ENCODE results near the genes C12orf57 and PTPN6.

DNA sequence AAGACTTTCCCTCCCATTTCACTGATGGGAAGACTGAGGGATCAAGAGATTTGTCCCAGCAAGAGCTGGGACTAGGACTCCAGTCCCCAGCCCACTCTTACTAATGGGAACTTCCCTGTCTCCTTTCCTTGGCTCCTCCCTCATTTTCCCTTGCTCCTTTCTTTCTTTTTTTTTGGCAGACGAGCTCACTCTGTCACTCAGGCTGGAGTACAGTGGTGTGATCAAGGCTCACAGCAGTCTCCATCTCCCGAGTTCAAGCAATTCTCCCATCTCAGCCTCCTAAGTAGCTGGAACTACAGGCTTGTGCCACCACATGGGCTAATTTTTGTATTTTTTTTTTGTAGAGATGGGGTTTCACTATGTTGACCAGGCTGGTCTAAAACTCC is 12.8 kb downstream of the SCNN1A start:
- PRO-cap: no peak
CAGE:
- cytosol, long polyA plus RNA: no peak
- long polyA plus RNA: no peak
- nucleus, long polyA plus RNA: no peak

DNA sequence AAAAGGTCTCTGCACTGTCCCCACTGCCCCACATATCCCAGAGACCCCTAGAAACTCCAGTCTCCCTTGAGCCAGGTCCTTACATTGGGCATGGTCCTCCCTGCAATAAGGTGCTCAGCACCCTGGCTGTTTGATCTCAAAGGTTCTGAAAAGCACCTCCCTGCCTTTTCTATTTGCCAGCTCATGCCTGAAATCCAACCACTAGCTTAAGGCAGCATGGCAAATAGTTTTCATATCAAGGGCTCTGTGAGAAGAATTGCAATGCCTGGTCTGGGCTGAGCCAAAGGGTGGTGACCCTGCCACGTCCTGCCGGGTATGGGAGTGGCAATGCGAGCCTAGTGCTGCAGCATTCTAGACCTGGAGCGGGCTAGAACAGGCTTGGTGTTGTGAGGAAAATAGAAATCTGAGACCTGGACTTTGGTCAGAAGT is 2.2 kb upstream of the SCNN1A start:
- PRO-cap: no peak
CAGE:
- cytosol, long polyA plus RNA: no peak
- long polyA plus RNA: no peak
- nucleus, long polyA plus RNA: no peak

GRCh38 chr12:6426790-6427826 is 17.6 kb upstream of the CD27 start:
- PRO-cap: no peak
CAGE:
- cytosol, long polyA plus RNA: no peak
- long polyA plus RNA: no peak
- nucleus, long polyA plus RNA: no peak

- PRO-cap: no peak
CAGE:
- cytosol, long polyA plus RNA: no peak
- long polyA plus RNA: no peak
- nucleus, long polyA plus RNA: no peak
Measured at GRCh38 chr12:6450058-6450819, 1.6 kb upstream of the TAPBPL start.

GRCh38 chr12:6507301-6508362 is 13.7 kb downstream of the NCAPD2 start:
- PRO-cap: no peak
CAGE:
- cytosol, long polyA plus RNA: no peak
- long polyA plus RNA: no peak
- nucleus, long polyA plus RNA: no peak

DNA sequence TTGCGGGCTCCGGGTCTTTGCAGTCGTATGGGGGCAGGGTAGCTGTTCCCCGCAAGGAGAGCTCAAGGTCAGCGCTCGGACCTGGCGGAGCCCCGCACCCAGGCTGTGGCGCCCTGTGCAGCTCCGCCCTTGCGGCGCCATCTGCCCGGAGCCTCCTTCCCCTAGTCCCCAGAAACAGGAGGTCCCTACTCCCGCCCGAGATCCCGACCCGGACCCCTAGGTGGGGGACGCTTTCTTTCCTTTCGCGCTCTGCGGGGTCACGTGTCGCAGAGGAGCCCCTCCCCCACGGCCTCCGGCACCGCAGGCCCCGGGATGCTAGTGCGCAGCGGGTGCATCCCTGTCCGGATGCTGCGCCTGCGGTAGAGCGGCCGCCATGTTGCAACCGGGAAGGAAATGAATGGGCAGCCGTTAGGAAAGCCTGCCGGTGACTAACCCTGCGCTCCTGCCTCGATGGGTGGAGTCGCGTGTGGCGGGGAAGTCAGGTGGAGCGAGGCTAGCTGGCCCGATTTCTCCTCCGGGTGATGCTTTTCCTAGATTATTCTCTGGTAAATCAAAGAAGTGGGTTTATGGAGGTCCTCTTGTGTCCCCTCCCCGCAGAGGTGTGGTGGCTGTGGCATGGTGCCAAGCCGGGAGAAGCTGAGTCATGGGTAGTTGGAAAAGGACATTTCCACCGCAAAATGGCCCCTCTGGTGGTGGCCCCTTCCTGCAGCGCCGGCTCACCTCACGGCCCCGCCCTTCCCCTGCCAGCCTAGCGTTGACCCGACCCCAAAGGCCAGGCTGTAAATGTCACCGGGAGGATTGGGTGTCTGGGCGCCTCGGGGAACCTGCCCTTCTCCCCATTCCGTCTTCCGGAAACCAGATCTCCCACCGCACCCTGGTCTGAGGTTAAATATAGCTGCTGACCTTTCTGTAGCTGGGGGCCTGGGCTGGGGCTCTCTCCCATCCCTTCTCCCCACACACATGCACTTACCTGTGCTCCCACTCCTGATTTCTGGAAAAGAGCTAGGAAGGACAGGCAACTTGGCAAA is 922 bp downstream of the GAPDH start:
- PRO-cap: no peak
CAGE:
- cytosol, long polyA plus RNA: no peak
- long polyA plus RNA: no peak
- nucleus, long polyA plus RNA: no peak

DNA sequence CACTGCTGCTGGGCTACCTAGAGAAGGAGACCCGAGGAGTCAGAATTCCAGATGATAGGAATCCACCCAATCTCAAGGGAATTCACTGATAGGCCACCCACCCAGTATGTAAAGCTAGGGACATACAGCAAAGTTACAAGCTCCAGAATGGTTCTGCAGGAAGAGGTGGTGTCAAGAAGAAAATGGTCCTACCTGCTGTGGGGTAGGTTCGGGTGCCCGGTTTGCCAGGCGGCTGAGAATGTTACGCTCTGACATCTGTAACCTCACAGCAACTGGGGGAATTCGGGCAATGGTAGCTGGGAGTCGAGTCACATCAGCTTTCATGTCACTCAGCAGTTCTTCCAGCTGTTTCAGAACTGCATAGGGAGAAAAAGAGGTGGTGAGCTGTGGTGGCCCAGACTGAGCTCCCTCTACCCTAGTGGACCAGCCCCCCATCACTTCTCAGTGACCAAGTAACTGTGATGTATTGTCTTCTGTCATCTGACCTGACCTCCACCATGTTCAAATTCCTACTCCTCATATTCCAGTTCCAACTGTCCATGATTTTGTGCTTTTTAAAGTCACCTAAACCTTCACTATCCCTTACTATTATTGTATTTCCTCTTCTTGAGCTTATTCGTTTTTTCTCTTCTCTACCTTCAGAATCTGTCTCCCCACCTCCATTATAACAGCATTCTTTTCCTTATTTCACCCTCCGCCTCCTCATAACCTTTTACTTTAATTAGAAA is 2.8 kb upstream of the NOP2 start:
- PRO-cap: no peak
CAGE:
- cytosol, long polyA plus RNA: no peak
- long polyA plus RNA: no peak
- nucleus, long polyA plus RNA: no peak

DNA sequence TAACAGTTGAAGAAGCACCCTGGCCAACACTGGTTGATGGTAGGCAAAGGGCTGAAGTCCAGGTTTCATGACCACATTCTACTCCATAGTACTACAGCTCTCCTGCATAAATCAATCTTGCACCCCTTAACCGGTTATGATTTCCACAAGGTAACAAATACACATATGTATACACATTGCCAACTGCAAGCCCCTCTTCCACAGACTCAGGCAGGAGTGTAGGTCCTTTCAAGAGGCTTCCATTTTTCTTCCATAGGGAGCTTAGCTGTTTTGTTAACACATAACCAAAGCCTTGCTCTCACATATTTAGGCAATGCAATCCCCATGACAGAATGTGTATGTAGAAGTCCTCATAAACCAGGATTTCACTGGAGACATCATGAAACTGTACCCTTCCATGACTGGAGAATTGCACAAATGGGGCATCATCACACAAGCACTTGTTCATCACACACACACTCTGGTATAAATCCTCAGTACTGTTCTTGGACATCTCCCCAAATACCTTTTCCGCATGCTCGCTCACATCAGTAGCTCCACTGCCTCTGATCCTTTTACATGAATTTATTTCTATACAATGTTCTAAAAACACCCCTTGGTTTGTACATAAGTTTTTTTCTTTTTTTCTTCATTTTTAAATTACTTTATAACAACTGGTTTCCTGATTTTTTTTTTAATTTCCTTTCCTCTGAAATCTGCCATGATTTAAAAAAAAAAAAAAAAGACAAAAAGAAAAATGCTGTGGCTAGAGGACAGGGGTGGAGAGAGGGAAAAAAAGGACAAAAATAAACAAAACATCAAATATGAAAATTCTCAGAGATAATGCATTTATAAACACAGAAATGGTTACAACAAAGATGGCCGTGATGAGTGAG is 3.2 kb upstream of the ING4 start:
- PRO-cap: no peak
CAGE:
- cytosol, long polyA plus RNA: no peak
- long polyA plus RNA: no peak
- nucleus, long polyA plus RNA: no peak

GRCh38 chr12:6735591-6736206 is 11.9 kb downstream of the COPS7A start:
- PRO-cap: bidirectional peak, plus-strand start at chr12:6735915, minus-strand start at chr12:6735820
CAGE:
- cytosol, long polyA plus RNA: no peak
- long polyA plus RNA: no peak
- nucleus, long polyA plus RNA: no peak

DNA sequence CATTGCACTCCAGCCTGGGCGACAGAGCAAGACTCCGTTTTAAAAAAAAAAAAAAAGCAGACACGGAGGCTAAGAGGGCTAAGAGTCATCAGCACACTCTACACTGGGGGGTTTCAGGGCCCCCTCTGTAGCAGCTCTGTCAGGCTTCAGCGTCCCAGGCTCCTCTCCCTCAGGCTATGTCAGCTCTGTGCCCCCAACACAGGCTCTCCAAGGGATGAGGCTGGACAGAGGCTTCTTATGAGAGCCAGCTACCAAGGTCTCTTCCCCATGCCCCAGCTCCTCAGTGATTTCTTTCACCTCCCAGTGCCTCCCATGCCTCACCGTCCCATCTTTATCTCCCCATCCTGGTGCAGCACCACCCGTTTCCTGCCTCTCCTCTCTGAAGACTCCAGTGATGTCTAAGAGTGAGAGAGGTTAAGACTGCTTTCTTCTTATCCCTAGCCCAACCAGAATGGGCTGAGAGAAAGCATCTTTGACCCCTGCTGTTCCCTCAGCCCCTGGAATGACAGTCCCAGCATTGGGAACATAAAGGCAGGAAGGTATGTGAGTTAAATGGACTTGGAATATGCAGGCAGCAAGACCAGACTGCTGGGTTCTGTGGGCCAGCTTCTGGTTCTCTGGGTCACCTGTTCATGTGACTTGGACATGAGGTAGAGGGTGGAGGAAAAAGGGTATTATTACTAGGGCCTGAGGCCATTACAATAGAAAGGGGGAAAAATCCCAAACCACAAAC is 8.1 kb downstream of the MLF2 start:
- PRO-cap: no peak
CAGE:
- cytosol, long polyA plus RNA: no peak
- long polyA plus RNA: no peak
- nucleus, long polyA plus RNA: no peak

GRCh38 chr12:6767564-6768472 is 1.7 kb downstream of the PTMS start:
- PRO-cap: no peak
CAGE:
- cytosol, long polyA plus RNA: no peak
- long polyA plus RNA: no peak
- nucleus, long polyA plus RNA: no peak

- PRO-cap: no peak
CAGE:
- cytosol, long polyA plus RNA: no peak
- long polyA plus RNA: no peak
- nucleus, long polyA plus RNA: no peak
Measured at GRCh38 chr12:6818835-6819575, 2.6 kb upstream of the GPR162 start.

GRCh38 chr12:6850535-6851190 is 423 bp downstream of the CDCA3 start:
- PRO-cap: no peak
CAGE:
- cytosol, long polyA plus RNA: no peak
- long polyA plus RNA: no peak
- nucleus, long polyA plus RNA: no peak

- PRO-cap: no peak
CAGE:
- cytosol, long polyA plus RNA: no peak
- long polyA plus RNA: no peak
- nucleus, long polyA plus RNA: no peak
Measured at GRCh38 chr12:6925321-6925822, 2.4 kb upstream of the ATN1 start.

DNA sequence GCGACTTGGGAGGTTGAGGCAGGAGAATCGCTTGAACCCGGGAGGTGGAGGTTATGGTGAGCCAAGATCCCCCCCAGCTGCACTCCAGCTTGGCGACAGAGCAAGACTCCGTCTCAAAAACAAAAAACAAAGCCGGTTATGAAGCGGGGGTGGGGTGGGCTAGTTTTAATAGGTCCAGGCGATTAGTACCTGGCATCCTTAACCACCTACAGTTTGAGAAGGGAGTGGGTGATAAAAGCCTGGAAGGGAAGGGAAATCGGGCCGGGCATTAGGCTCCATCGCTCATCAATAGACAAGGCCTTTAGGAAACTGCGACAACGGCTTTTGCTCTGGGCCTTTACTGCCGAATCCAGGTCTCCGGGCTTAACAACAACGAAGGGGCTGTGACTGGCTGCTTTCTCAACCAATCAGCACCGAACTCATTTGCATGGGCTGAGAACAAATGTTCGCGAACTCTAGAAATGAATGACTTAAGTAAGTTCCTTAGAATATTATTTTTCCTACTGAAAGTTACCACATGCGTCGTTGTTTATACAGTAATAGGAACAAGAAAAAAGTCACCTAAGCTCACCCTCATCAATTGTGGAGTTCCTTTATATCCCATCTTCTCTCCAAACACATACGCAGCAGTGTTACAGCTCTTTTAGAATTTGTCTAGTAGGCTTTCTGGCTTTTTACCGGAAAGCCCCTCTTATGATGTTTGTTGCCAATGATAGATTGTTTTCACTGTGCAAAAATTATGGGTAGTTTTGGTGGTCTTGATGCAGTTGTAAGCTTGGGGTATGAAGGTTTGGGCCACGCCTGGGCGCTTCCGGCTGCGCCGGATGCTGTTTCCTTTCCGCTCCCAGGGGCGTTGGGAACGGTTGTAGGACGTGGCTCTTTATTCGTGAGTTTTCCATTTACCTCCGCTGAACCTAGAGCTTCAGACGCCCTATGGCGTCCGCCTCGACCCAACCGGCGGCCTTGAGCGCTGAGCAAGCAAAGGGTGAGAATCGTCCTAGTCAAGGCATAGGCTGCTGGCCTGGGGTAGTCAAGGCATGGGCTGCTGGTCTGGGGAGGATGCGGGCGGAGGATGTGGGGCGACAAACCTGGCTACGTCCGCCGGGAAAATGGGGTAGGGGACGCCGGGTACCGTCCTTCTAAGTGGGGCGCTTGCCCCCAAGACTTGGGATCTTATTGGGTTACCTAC is at the start of gene C12orf57:
C12orf57 (plus strand) TSS at position 834 of the 1,189 bp plus-strand sequence.
- PRO-cap: bidirectional peak, plus-strand start at position 629 of the sequence, minus-strand start at position 339 of the sequence
CAGE:
- cytosol, long polyA plus RNA: start-site peak on the plus strand centred at position 786 of the sequence, 325 bp wide, 12,034 and 11,444 reads in 2 replicates
- long polyA plus RNA: start-site peak on the plus strand centred at position 841 of the sequence, 154 bp wide, 12,585 and 8,860 reads in 2 replicates
- nucleus, long polyA plus RNA: start-site peak on the plus strand centred at position 1,001 of the sequence, 753 bp wide, 7,684 and 4,148 reads in 2 replicates

DNA sequence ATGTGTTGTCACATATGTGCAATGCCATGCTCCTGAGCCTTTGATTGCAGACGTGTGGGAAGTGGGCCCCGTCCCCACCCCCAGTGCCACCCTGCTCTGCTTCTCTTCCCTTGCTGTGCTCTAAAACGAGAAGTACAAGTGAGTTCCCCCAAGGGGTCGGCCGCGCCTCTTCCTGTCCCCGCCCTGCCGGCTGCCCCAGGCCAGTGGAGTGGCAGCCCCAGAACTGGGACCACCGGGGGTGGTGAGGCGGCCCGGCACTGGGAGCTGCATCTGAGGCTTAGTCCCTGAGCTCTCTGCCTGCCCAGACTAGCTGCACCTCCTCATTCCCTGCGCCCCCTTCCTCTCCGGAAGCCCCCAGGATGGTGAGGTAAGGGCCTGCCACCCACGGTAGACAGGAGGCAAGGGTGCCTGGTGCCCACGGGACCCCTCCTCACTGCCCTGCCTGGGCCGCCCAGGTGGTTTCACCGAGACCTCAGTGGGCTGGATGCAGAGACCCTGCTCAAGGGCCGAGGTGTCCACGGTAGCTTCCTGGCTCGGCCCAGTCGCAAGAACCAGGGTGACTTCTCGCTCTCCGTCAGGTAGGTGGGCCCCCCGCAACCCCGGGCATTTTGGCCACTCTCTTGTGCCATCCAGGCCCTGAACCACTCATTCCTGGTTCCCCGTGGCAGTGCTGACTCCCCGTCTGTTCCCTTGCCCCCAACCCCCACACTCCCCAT is at the start of gene PTPN6:
PTPN6 (plus strand) TSS at position 203 of the 716 bp plus-strand sequence.
- PRO-cap: no peak
CAGE:
- cytosol, long polyA plus RNA: no peak
- long polyA plus RNA: no peak
- nucleus, long polyA plus RNA: no peak

DNA sequence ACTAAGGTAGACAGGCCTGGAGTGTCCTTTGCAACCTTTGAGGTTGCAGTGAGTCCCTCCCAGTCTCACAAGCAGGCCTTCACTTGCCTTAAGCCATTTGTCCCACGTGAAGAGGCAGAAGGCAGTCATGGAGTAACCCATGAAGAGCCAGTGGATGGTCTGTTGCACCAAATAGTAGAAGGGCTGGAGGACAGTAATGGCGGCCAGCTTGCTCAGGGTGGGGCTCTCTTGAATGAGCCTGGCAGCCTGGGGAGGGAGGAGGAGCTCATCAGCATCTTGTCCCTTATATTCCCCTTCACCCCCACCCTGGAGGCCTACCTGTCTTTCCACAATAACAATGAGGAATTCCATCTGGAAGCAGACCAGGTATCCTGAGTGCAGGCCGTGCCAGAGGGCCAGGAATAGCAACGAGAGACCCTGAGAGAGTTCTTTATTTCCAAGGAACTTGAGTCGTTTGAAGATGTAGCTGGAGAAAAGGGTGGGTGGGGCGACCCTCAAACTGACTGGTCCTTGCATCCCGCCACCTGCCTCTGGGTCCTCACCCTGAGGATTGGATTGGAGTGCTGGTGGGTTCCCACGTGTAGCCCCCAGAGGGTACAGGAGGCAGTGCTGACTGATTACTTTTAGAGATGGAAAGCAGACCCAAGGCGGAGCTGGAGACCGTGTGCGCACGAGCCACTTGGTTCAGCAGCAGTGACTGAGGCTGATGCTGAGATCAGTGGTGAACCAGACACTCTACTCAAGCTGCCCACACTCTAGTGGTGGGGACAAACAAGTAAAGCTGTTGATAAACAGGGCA is 6.8 kb downstream of the EMG1 start:
- PRO-cap: no peak
CAGE:
- cytosol, long polyA plus RNA: no peak
- long polyA plus RNA: no peak
- nucleus, long polyA plus RNA: no peak

DNA sequence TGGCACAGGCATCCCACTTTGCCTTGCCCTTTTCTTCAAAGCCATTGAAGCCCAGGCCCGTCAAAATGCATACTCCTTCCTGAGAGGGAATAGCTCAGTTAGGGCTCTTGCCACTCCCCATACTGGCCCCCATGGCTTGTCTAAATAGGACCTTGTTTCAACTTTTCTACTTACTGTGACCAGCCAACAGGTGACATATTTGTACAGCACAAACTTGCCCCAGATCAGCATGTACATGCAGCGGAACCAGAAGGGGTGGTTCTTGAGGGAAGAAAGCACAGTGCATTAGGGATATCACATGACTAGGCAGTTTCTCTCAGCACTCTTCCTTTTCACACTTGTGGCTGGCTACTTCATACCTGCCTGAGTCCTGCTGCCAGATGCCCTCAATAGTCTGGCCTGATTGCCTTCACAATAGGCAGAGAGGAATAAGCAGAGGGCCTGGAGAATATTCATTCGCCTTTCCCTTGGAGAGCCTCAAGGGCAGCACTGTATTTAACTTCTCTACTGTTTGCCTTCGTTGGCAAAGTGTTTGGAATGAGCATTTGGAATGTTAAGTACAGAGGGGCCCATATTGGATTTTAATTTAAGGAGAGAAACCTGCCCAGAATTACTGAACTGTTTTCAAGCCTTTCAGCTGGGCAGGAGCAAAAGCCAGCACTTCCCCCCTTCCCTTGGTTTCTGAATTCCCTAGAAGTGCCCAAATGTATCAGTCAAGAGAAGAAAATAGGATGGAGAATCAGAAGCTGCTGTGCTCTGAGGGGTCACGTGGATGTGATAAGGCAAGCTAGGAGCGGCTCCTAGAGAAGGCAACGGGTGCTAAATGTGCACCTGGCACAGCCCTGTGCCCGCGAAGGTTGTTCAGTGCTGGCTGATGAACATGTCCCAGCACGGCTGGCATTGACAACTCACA is 8.0 kb downstream of the EMG1 start:
- PRO-cap: no peak
CAGE:
- cytosol, long polyA plus RNA: no peak
- long polyA plus RNA: no peak
- nucleus, long polyA plus RNA: no peak

DNA sequence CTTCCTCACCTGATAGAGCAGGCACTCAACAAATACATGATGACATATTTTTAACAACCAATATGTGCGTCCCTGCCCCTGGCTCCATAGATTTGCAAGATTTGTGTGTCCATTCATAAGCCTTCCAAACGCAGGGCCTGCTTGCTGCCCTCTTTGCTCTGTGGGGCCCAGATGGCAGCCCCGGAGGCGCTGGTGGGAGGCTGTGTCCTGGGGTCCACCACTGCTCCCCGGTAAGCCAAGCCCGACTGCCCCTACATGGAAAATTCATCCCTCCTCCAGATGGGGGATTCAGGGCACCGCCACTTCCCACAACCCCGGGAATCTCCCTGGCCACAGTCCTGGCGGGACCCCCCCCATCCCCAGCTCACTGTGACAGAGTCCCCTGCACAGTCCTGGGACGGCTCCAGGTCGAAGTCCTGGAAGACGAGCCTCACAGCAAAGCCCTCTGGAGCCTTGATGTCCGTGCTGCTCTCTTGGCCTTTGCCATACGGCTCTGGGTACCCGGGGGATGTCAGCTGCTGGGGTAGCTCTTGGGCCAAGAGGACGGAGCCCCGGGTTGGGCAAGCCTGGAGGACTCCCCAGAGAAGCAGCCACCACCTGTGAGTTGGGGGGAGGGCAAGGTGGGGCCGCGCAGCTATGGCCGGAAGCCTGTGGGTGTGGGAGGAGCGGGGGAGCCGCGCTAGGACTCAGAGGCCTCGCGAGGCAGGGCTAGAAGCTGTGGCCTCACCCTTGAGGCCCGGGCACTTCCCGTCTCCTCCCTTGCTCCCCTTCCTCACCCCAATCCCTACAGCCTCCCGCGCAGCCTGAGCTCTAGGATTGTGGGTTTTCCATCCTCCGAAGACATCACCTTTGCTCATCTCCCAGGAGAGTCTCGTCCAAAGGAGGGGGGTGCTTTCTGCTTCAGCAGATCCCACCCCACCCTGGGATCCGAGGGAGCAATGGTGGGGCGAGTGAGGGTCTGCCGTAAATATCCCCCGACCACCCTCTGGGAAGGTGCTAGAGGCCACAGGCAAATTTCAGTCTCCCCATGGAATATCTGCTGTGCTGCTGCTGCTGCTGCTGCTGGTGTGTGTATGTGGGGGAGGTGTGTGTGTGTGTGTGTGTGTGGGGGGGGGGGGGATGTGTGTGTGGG is 765 bp downstream of the C1RL start:
- PRO-cap: no peak
CAGE:
- cytosol, long polyA plus RNA: no peak
- long polyA plus RNA: start-site peak on the plus strand centred at position 765 of the sequence, 110 bp wide, 705 and 400 reads in 2 replicates
- nucleus, long polyA plus RNA: start-site peak on the plus strand centred at position 736 of the sequence, 155 bp wide, 684 and 3,692 reads in 2 replicates

DNA sequence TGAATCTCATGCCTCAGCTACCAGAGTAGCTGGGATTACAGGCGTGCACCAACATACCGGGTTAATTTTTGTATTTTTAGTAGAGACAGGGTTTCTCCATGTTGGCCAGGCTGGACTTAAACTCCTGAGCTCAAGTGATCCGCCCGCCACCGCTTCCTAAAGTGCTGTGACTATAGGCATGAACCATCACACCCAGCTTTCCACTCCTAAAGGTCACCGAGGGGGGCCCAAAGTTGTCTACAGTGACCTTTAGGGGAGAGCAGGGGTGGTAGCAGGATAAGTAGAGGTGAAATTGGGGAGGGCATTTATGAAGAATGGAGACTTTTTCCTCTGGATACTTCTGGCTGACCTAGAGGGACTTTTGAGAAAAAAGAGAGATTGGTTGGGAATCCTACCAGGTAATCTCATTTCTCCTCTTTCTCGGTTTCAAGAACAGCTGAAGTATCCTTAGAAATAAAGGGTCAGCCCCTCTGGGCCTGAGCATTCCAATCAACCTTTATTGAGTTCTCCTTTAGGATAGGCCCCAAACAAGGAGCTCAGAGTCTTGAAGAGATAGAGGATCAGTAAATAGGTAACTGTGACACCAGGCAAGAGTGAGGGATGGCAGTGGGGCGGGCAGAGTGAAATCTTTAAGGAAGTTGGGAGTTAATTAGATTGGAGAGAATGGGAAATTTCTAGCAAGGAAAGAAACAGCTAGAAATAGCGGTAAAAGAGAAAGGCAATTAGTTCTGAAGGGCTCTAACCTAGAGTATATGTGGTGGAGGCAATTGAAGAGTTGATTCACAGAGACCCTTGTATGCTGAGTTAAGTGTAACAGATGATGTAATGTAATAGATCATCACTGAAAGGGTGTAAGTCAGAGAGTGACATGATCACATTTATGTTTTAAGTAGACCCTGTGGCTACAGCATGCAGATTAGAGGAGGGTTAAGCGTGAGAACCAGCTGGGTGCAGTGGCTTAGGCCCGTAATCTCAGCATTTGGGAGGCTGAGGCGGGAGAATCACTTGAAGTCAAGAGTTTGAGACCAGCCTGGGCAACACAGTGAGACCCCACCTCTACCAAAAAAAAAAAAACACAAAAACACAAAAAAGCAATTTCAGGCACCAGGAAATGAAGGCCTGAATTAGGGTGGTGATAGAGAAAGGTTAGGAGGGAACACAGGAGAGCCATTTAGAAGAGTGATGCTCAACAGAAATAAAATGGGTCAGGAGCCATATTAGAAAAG is 3.3 kb downstream of the RBP5 start:
- PRO-cap: no peak
CAGE:
- cytosol, long polyA plus RNA: no peak
- long polyA plus RNA: no peak
- nucleus, long polyA plus RNA: no peak